Measurements from ENCODE around the gene CYP2J2.

GRCh38 chr1:59511370-59511871, 214.5 kb downstream of the FGGY start:
- PRO-cap = no peak

GRCh38 chr1:59669763-59670028, 145.1 kb upstream of the HOOK1 start:
- PRO-cap = unidirectional peak, minus-strand start at chr1:59669870

DNA sequence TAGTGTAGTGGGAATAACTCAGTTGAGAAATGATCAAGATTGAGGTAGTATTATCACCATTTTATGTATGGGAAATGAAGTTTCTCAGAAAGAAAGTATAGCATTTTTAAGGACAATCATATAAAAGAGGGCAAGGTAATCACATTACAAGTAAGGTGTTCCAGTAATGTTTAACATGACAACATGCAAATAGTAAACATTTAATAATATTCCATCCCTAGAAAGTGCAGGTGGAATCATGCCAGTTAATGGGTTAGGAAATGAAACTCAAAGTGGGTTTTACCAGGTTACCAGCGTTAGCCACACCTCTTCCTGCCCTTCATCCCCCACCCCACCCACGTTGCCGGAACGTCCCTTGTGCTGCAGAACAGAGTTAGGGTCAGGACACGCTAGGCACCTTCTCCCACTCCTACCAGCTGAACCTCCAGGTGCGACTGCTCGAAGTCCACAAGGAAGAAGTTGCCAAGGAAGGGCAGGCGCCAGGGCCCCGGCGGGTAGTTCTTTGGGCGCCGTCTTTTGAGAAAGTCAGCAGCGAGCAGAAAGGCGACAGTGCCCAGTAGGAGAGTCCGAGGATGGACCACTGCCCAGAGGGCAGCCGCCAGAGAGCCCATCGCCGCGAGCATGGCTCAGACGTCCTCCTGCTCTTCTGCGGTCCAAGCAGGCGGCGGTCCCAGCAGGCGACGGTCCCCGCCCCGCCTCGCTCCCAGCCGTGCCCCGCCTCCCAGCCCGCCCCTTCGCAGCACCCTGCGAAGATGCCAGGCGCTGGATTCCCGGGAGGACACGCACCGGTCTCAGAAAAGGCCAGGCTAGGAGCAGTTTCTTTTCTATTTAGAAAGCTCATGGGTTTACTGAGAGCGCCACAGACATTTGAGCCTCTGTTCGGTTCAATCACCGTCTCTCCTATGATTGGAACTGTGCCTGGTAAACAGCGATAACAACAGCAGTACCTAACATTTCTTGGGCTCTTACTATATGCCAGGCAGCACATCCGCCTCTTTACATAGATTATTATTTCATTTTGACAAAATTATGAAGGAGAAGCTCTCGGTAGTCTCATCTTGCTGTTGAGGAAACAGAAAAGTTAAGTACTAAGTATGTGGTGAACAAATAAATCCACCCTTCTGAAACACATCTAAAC, at the start of gene CYP2J2:
Gene CYP2J2, minus strand, starts transcription at position 650 of the 1,138 bp plus-strand sequence.
- PRO-cap = unidirectional peak, plus-strand start at position 358 of the sequence; bidirectional peak, plus-strand start at position 747 of the sequence, minus-strand start at position 648 of the sequence

GRCh38 chr1:61077619-61078459, 4.5 kb upstream of the NFIA start:
- PRO-cap = no peak

DNA sequence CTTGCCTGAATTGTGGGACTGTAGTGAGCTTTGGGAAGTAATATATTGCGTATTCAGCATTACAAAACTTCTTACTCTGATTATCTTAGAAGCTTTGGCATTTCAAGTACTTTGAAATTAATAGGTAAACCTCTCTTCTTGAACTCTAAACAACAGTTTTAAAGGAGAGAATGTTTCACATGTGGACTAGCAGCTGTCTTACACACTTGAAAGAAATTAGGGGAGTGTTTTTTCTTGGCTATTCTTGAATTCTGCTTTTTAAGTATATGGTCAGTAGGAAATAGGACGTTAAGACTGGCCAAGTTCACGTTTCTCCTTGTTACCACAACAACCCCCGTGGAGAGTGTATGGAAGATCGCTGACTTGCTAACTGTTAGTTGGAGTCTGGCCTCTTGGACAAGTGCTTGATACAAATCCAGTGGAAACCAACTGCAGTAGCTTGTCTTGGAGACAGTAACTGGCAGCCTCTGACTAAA, 3.9 kb upstream of the NFIA start:
- PRO-cap = no peak

DNA sequence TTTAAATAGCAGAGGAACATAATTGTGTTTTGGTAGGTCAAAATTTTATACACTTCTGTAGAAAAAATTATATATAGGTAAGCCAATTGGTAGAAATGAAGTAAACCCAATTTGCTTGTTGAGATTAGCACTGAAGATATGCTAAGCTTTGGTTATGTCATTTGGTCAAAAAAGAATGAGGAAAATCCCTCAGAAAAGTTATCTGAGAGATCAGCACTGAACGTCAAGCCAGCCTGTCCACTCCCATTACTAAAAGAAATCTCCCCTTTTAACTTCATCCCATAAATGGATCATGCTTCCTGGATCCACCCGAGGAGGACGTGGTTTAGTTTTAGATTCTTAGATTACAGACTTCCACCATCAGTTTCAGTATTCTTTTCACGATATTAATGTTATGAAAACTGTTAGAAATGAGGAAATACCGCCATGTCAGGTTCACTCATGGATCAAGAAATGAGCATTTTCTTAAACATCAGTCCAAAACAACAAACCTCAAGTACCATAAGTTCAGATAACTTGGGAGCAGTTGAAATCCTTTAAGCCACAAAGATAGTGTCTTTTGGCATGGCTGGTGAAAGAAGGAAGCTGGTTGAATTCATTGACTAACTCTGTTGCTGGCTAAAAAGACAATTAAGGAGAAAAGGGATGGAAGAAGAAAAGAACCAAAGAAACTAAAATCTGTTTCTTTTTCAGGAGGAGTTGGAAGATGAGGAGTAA, 49.8 kb downstream of the NFIA start:
- PRO-cap = no peak

- PRO-cap = no peak
Measured at GRCh38 chr1:61217326-61217937, 135.1 kb downstream of the NFIA start.

GRCh38 chr1:61230521-61231027, 148.2 kb downstream of the NFIA start:
- PRO-cap = no peak

GRCh38 chr1:61450240-61451263, 274.4 kb downstream of the TM2D1 start:
- PRO-cap = no peak

DNA sequence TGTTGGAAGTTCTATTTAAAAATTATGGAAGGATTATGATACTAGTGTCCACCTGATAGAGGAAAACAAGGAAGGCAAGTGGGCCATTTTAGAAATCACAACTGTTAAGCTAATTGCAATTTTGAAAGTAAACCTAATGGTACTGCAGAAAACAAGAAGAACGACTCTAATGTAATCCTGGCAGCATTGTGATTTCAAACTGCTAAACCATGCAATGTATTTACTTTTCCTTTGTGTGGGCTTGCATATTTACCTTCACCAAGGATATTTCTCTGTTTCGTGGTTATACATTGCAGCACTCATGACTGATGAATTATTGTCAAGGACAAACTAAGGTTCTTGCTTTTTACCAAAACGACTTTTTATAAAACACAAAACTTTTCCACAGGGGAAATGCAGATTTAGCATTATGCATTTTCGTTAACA, 88.1 kb downstream of the TM2D1 start:
- PRO-cap = no peak

GRCh38 chr1:61869472-61870135, 127.3 kb downstream of the PATJ start:
- PRO-cap = no peak

GRCh38 chr1:62337613-62338293, 18.5 kb upstream of the KANK4 start:
- PRO-cap = bidirectional peak, plus-strand start at chr1:62337833, minus-strand start at chr1:62337774; unidirectional peak, minus-strand start at chr1:62338059

- PRO-cap = bidirectional peak, plus-strand start at chr1:63593717, minus-strand start at chr1:63593731; bidirectional peak, plus-strand start at chr1:63594201, minus-strand start at chr1:63594191; bidirectional peak, plus-strand start at chr1:63594378, minus-strand start at chr1:63594440
Measured at GRCh38 chr1:63593524-63594576, 639 bp downstream of the PGM1 start.

DNA sequence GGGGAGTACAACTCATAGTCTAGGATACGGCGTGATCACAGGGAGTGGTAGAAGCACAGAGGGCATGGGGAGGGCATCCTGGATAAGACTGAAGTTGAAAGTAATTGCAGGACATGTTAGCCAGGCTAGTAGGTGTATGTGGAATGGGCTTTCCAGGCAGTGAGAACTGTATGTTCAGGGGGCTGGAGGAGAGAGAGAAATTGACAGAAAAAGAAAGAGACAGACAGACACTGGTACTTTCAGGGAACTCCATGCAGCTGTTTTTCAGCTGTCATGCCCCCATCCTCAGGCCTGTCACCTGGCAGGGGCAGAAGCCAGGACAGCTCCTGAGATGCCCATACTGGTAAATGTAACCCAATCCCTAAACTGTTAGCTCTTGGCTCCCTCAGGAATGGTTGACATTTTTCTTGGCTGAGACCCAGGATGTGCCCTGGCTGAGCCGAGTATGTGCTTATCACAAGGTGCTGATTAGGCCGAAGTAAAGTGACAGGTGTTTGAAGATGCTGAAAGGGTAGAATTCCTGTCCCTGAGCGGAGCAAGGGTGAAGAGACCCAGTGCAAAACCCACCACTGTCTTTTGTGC, 50.6 kb downstream of the PGM1 start:
- PRO-cap = no peak

DNA sequence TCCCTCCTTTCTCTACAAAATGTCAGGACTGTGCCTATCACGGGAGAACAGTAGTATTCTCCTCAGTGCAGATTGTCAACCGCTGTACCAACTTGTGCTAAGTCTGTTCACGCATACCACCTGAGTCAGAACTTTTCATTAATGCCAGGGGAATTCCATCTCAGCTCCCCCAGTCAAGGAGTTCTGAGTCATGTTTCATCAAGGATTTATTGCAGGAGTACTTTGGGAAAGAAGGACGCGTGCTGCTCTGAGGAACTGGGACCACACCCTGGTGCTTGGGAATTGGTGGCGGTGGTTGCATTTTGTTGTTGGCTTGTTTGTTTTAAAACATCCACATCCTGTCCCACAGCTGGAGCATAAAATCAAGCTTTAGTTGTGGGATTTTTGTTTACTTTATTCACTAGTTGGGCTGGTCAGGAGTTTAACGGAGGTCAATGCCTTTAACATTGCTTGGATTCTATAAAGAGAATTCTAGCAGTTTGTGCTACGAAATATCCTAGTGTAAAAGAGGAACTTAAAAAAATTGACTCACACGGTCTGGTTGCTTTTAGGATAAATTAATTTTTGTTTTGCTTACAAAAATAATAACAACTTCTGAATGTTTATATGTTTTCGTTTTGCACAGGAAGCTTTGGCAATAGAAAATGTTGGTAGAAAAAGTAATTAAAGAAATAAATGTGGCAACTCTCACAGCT, 42.1 kb upstream of the ROR1 start:
- PRO-cap = no peak

DNA sequence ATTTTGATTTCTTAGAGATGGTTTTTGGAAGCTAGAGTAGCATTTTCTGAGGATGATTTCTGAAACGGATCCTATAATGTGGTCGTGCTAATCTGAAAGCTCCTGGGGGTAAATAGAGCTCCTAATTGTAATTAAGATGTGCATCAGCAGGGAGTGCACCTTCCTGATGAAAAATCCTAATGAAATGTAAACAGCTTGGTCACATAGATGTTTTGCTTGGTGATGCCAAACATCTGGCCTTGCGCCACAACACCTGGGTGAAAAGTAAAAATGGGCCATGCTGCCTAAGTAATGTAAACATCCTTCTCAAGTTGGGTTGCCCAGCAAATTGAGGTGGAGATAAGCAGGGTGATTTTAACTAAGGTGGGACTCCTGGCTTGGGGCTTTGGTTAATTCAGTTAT, 1.9 kb downstream of the ROR1 start:
- PRO-cap = no peak

DNA sequence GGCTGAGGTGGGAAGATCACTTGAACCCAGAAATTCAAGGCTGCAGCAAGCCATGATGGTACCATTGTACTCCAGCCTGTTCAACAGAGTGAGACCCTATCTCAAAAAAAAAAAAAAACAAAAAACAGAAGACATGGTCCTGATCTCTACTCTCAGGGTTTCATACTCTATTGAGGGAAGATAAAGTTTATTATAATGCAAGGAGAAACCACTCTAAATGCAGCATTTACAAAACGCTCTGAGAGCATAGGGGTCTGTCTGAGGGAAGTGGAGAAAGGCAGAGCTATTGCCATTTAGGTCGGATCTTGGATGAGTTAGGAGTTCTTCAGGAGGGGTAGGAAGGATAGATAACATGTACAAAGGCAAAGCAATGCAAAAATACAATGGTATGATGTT, 138.4 kb downstream of the ROR1 start:
- PRO-cap = no peak

DNA sequence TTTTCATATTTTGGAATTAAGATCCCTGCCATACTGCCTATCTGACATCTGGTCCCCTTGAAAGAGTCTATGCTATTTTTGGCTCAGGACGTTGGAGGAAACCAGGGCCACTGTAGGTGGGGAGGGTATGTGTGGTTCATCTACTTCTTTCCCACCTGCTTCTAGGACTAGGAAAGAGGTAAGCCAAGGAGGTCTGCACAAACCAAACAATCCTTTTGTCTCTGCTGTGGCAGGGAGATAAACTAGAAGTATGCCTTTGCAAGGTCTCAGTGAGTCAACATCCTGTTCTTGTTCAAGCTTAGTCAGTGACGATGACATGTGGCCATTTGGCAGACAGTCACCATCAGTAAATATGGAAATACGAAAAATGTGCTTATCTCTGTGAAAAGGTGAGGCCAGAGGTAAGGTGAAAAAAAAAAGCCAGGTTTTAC, 196.8 kb upstream of the UBE2U start:
- PRO-cap = no peak

DNA sequence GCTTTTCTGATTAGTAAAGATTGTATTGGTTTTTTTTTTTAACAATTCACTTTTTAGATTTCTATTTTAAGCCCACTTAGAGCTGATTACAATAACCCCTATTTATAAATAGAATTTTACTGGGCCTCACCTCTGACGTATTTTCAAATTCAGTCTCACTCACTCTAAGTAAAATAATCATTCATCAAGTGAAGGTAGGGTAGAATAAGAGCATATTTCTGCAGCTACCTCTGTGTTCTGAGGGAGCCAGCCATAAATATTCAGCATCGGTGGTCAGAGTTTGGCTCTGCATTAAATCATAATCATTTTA, 95.8 kb upstream of the UBE2U start:
- PRO-cap = no peak

DNA sequence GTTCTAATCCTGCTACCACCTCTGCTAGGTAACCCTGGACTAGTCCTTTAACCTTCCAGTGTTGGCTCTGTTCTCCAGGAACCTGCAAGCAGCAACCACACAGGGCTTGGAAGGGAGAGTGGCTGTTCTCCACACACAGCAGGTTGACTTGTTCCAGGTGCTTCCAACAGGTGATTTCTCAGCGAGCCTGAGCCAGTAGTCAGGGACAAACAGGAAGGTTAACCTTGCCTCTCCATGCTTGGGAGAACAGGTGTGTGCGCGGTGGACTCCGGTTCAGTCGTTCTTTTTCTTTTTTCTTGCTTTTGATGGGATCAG, 838 bp upstream of the CACHD1 start:
- PRO-cap = no peak

All from WTC11 (cell line).